ENCODE measurements around the genes POP4, ZNF507, RGS9BP and LRP3.

DNA sequence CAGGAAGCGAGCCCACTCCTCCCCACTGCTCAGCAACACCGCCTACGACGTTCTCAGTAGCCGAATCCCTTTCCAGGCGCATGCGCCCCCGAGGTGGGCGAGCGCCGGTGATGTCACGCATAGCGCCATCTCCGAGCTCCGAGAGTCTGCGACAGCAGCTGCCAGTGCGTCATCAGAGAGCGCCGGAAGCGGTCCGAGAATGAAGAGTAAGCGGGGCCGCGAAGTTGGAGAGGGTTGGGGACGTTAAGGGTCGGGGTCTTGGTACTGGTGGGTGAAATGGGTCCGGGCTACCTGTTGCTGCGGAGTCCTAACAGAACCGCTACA lies at the start of gene POP4:
TSS of gene POP4 (plus strand) at position 164 of the 324 bp plus-strand sequence.
- PRO-cap, 8 experiments = peak in 8 of 8 experiments; most common plus-strand start position 175 of the sequence (in 8); most common minus-strand start position 55 of the sequence (in 7)

DNA sequence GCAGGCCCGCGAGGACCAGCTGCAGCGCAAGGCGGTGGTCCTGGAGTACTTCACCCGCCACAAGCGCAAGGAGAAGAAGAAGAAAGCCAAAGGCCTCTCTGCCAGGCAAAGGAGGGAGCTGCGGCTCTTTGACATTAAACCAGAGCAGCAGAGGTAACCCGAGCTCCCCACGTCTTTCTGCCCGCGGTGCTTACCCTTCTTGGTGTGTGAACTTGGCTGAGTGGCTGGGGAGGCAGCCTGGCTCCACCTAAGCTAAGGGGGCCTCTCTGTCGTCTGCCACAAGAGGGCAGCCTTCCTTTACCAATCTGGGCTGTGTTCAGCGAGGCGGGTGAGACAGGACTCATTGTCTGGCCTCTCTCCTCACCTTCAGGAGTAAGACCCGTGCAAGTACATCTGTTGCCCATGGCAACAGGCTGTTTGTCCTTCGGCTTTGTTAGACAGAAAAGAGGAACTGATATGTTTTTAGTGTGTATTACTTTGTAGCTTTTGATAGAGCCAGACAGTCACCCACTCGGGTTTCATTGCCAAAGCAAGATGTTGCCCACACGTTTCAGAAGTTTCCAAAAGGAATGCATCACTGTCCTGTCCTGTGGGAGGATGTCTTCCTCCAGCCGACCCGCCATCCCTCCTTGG lies 4.5 kb downstream of the POP4 start:
- PRO-cap, 8 experiments = peak in 1 of 8 experiments; most common plus-strand start position 502 of the sequence (in 1); most common minus-strand start position 342 of the sequence (in 1)

DNA sequence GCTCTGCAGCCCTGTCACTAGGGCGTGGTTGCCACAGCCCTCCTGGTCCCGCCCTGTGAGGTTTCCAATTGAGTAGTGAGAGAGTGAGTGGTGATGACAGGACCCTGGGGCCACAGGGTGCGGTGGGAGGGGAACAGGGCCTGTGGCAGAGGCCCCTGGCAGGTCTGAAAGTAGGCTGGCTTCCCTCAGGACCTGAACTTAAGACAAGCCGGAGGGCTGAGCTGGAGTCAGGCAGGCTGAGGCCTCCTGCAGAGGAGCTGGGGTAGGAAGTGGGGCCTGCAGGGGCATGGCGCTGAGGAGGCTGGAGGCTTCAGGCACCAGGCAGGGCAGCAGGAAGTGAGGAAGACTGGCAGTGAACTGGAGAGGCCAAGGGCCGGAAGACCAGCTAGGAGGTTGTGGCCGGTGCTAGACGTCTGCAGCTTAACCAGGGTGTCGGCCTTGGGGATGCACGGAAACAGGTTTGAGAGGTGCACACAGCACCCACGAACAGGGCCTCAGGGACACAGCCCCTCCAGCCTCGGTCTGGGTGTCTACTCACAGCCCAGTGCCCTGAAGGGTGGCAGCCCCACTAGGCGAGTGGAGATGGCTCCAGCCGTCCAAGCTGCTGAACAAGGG lies 17.7 kb downstream of the POP4 start:
- PRO-cap, 8 experiments = peak in 1 of 8 experiments; most common plus-strand start position 449 of the sequence (in 1)

DNA sequence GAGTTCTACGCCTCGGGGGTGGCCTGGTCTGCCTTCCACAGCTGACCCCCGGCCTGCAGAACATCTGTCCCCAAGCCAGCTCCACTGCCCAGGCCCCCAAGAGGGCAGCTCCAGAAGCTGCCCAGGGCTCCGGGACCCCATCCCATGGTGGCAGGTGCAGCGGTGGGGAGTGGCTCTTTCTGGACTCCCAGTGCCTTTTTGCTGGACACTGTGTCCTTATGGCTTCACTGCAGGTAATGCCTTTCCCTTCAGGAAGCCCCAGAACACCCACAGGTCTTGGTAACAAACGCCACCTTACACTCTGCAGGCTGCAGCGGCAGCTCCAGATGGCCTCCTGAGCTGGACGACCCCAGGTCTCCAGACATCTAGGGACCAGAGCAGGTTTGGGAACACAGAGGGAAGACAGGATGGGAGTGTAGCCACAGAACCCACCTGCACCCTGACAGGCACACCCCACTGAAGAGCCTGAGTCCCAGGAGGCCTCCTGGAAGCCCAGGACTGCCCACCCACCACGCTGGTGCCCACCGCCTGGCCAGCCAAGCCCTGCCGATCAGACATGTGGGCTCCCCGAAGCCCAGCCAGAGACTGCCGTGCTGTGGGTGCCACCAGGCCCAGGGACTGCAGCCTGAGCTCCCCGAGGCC lies 9.5 kb downstream of the PLEKHF1 start:
- PRO-cap, 8 experiments = peak in 1 of 8 experiments; most common plus-strand start position 586 of the sequence (in 1)

GRCh38 chr19:29709205-29709483 lies 5.9 kb downstream of the C19orf12 start:
- PRO-cap, 8 experiments = no peak in any of the 8 experiments

- PRO-cap, 8 experiments = no peak in any of the 8 experiments
These were observed 50.9 kb downstream of the URI1 start for GRCh38 chr19:29992935-29993404.

- PRO-cap, 8 experiments = peak in 1 of 8 experiments; most common minus-strand start chr19:30540074 (in 1)
These were observed 167.7 kb downstream of the ZNF536 start for GRCh38 chr19:30539937-30540275.

- PRO-cap, 8 experiments = no peak in any of the 8 experiments
These were observed 339.2 kb downstream of the ZNF536 start for GRCh38 chr19:30711376-30711777.

DNA sequence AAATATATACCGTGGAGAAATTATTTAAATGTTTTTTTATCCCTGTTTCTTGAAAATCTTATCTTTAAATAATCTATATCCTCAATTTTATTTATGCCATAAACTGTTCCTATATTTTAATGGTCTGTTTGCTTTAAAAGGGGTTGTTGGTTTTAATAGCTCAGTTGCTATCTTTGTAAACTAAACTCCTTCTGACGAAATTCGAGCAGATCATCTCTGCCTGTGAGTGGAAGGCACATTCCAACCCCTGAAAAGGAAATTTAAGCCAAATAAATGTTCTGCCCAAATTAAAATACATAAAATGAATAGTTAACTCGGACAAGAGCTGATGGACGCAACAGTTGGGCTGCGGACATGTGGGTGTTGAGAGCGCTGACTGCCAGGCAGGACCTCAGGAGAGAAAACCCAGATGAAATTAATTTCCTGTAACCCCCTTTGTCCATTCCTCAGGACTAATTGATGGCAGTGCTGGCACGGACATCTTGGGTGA lies 86.6 kb downstream of the TSHZ3 start:
- PRO-cap, 8 experiments = no peak in any of the 8 experiments

DNA sequence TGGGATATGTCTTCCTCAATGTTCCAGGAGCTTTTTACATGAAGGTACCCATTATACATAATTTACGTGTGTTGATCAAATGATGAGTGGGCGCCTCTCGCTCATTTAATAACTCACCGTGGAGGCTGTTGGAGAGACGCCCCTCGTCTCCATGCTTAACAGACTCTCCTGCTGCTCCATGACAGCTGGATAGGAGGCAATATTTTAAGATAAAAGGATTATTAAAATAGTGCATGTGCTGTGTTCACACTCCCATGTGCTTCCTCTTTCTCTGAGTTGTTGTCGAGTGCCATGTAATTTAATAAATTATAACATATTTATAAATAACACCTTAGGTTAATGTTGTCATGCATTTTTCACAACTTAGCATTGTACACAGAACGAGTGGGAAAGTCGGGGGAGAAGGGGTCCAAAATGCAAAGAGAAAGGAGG lies 161.4 kb upstream of the TSHZ3 start:
- PRO-cap, 8 experiments = peak in 1 of 8 experiments; most common plus-strand start position 181 of the sequence (in 1)

- PRO-cap, 8 experiments = no peak in any of the 8 experiments
These were observed 455.7 kb upstream of the ZNF507 start for GRCh38 chr19:31889817-31890101.

DNA sequence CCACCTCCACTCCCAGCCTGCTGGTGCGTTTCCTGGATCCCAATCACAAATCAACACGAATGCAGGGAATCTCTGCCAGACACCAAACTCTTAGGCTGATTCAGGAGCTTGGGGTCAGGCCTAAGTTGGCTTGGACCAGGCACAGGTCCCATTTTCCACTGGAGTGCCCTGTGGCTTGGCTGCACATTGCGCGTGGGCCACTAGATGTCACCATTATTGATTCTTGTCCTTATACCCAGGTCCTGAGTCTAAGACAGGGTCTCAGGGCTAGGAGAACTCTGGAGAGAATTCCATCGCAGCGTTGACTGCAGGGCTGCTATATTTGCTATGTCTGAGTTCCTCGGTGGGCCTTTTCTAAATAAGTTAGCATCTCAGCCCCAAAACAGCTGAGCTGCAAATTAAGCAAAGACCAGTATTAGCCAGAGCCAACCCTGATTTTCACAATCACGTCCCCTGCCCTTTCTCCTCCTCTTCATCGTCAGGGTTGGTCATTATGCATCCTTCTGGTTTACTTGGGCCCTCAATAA lies 5.1 kb upstream of the ZNF507 start:
- PRO-cap, 8 experiments = peak in 3 of 8 experiments; most common plus-strand start position 284 of the sequence (in 3)

- PRO-cap, 8 experiments = peak in 5 of 8 experiments; most common plus-strand start chr19:32345610 (in 2); most common minus-strand start chr19:32345442 (in 1)
These were observed at the start of gene ZNF507 for GRCh38 chr19:32345290-32345760. ZNF507 (plus strand) TSS chr19:32345610.

GRCh38 chr19:32652841-32653727 lies 21.9 kb downstream of the ANKRD27 start:
- PRO-cap, 8 experiments = no peak in any of the 8 experiments

DNA sequence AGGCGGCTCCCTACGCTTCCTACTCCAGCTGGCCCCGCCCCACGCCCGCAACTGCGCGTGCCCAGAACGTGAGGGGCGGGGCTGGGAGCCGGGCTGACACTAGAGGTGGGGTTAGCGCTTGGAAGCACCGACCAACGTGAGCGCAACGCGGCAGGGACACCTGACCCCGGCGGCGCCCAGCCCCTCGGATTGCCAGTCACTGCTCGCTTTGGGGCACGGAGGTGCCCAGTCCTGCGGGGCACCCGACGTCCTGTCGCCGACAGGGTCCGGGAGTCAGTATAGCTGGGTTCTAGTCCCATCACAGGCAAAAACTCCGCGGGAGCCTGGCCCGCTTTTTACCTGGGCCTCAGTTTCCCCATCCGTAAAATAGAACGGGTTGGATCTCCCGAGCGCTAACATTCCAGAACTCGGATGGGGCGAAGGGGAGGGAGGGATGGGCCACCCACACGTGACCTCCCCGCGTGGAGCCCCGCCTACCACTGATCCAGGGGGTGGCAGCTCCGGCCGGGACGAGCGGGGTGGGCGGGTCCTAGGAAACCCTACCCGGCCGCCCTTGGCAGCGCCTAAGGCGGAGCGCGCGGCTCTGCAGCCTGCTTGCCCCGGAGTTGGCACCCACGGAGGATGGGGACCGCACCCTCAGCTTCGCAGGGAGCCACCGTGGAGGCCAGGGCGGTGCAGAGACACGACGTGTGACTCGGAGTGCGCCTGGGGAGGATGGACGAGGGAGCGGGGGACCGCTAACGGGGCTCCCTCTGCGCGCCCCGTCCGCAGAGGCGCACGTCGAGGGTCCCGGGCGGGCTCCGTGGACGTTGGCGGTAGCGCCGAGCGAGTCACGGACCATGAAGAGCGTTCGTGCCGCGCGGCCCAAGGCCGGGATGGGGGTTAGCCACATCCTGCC lies at the start of gene RGS9BP:
TSS of gene RGS9BP (plus strand) at position 540 of the 898 bp plus-strand sequence.
- PRO-cap, 8 experiments = peak in 8 of 8 experiments; most common plus-strand start position 195 of the sequence (in 4)

- PRO-cap, 8 experiments = no peak in any of the 8 experiments
These were observed 23.3 kb downstream of the RHPN2 start for GRCh38 chr19:33040967-33042142.

GRCh38 chr19:33176510-33176751 lies 17.7 kb upstream of the LRP3 start:
- PRO-cap, 8 experiments = peak in 6 of 8 experiments; most common plus-strand start chr19:33176650 (in 2); most common minus-strand start chr19:33176654 (in 6)

GRCh38 chr19:33193735-33194918 lies at the start of gene LRP3:
LRP3 (plus strand) TSS chr19:33194330.
- PRO-cap, 8 experiments = peak in 1 of 8 experiments; most common plus-strand start chr19:33194245 (in 1)

DNA sequence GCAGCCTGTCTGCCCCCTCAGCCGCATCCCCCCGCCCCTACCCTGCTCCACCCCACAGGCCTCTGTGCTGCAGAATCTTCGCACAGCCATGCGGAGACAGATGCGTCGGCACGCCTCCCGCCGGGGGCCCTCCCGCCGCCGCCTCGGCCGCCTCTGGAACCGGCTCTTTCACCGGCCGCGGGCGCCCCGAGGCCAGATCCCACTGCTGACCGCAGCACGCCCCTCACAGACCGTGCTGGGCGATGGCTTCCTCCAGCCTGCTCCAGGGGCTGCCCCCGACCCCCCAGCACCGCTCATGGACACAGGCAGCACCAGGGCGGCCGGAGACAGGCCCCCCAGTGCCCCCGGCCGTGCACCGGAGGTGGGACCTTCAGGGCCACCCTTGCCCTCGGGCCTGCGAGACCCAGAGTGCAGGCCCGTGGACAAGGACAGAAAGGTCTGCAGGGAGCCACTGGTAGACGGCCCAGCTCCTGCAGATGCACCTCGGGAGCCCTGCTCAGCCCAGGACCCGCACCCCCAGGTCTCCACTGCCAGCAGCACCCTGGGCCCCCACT lies 12.9 kb downstream of the LRP3 start:
- PRO-cap, 8 experiments = no peak in any of the 8 experiments

GRCh38 chr19:33248837-33249740 lies 23.4 kb upstream of the SLC7A10 start:
- PRO-cap, 8 experiments = no peak in any of the 8 experiments